Panc1 (cell line): ENCODE measurements around a stretch of chr5.

- RRBS, 2 experiments, result no CpG with 5 or more reads among the region's 1 CpG
These were observed 25.0 kb upstream of the RICTOR start for GRCh38 chr5:39099326-39099537.

DNA sequence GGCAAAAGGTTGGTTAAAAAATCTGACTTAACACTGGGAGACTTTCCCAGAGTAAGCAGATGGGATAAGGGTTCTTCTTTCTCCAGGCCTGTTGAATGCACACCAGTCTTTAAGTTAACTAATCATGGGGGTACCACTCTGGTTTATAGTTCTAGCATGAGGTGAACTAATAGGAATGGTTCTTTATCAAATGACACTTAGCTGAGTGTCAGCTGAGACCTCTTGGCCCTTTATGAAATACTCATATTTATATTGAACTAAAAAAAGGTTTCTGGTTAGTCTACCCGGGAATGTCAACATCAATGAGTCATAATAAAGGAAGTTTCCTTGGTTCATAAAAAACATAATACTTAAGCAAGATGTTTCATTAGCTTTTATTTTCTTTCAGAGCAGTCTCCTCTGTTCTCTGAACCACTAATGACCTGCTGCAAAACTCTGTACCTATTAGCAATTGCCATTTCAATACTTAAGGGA lies 13.8 kb downstream of the DAB2 start:
- RRBS, 2 experiments, result no CpG with 5 or more reads among the region's 1 CpG

DNA sequence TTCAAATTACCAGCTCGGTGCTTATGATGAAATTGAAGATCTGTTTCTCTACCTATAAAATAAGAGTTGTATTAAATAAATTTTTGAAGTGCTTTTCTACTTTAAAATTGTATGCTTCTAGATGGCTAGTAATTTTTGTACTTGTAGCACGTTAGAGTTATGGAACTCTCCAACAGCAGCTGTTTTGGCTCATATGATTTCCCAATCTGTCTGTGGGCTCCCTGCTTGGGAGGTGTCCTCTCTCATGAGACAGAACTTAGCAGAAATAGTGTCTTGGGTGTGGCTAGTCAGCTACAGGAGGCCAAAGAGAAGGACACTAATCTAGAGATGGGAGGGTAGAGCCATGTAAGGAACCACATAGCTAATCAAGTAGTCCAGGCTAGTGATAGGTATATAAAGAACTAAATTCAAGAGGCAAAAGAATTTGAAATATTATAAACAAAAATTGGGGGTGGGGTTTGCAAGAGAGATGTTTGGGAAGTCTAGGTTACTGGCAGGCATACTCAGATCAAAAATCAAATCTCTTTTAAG lies 78.4 kb upstream of the DAB2 start:
- RRBS, 2 experiments, result no CpG with 5 or more reads among the region's 2 CpGs

GRCh38 chr5:39520201-39520690 lies 95.5 kb upstream of the DAB2 start:
- RRBS, 2 experiments, result no CpG with 5 or more reads among the region's 3 CpGs

DNA sequence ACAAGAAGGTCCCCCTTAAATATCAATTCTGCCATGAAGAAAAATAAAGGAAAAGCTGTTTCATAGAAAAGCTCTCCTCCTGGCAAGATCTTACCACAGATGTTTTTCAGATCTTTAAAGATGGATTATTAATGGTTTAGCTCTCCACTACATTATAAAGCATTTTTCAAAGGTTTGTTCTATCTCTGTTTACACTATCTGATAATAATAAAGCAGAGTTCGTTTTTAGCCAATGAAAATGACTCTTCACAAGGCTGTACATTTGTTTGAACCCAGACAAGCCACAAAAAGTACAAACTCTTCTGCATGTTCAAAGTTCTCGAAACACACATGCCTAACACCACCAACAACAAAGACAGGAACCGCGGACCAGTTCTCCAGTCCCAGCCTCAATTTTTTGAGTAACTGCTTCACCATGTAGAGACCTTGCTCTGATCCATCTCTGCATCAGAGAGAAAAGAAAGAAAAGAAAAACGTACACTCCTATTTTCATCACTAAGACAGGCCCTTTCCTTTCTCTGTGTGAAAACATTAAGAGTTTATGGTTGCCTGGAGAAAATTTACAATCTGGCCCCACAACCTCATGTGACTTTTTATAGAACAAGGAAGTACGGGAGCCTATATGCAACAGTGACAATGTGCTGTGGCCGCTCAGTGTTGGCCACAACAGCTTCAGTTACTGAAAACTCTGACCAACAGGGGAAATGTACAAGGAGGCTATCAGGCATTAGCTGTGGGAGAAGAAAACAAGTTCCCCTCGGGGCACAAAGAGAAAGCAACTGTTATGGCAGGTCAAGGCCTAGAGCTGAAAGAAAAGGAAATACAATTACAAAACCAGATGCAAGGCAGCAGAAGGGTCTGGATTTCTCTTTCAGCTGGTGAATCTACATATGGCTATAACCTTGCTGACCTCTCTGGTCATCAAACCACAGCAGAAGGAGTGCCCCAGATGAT lies 273.0 kb upstream of the PTGER4 start:
- RRBS, 2 experiments, result no CpG with 5 or more reads among the region's 8 CpGs

GRCh38 chr5:40566190-40566596 lies 113.5 kb upstream of the PTGER4 start:
- RRBS, 2 experiments, result no CpG with 5 or more reads among the region's 7 CpGs

DNA sequence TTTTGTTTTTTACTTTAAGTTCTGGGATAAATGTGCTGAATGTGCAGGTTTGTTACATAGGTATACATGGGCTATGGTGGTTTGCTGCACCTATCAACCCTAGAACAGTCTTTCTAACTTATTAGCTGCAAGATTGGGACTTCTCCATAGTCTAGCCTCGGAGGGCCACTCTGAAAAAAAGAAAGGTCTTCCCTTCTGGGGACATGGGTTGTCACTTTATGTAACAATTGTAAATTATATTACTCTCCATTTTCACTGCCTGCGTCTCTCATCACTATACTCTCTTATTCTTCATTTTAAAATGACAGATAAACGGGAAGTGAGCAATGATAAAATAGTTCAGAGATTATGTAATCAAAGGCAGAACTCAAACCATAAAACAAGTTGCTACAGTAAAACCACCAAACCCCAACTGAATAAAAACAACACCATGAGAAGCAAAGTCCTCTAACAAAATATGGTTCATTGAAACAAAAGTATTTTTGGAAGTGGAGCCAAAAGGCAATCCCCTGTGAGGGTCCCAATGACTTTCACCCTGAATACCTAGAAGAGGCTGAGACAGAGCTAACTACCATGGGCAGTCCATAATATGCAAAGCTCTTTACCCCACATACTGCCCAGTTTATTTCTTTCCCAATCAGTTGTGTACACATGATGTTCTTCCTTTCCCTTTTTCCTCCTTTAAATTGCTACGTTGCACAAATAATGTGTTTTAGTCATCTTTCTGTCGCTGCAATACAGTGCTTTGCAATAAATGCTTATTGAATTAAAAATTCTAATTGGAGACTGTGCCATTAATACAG lies 64.1 kb upstream of the PTGER4 start:
- RRBS, 2 experiments, result no CpG with 5 or more reads among the region's 5 CpGs

- RRBS, 2 experiments, result no CpG with 5 or more reads among the region's 5 CpGs
These were observed 4.0 kb upstream of the PTGER4 start for GRCh38 chr5:40675758-40676170.

- RRBS, 2 experiments, result no CpG with 5 or more reads among the region's 6 CpGs
These were observed 3.0 kb downstream of the PTGER4 start for GRCh38 chr5:40682708-40683077.

GRCh38 chr5:41793946-41795183 lies 75.9 kb downstream of the OXCT1 start:
- RRBS, 2 experiments, result no CpG with 5 or more reads among the region's 9 CpGs

DNA sequence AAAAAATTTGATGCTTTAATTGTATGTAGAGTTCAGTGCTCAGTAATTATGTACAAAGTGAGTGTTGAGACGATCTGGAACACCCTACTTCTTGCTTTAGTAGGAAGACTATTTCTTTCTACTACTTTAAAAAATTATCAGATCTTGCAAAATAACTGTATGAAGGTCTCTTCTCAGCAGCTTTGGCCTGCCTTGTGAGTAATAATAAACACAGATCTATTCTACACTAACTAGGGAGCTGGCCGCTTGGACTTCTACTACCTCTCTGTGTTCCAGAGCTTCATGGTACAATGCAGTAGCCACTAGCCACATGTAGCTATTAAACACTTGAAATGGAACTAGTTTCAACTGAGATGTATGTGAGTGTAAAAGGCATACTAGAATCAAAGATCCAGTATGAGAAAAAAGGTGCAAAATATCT lies 131.1 kb downstream of the GHR start:
- RRBS, 2 experiments, result no CpG with 5 or more reads among the region's 2 CpGs

GRCh38 chr5:42586508-42587022 lies 163.3 kb downstream of the GHR start:
- RRBS, 2 experiments, result no CpG with 5 or more reads among the region's 4 CpGs

- RRBS, 2 experiments, result no CpG with 5 or more reads among the region's 5 CpGs
These were observed 164.4 kb downstream of the GHR start for GRCh38 chr5:42587597-42588070.

GRCh38 chr5:42646245-42646838 lies 110.3 kb upstream of the CCDC152 start:
- RRBS, 2 experiments, result no CpG with 5 or more reads among the region's 2 CpGs

DNA sequence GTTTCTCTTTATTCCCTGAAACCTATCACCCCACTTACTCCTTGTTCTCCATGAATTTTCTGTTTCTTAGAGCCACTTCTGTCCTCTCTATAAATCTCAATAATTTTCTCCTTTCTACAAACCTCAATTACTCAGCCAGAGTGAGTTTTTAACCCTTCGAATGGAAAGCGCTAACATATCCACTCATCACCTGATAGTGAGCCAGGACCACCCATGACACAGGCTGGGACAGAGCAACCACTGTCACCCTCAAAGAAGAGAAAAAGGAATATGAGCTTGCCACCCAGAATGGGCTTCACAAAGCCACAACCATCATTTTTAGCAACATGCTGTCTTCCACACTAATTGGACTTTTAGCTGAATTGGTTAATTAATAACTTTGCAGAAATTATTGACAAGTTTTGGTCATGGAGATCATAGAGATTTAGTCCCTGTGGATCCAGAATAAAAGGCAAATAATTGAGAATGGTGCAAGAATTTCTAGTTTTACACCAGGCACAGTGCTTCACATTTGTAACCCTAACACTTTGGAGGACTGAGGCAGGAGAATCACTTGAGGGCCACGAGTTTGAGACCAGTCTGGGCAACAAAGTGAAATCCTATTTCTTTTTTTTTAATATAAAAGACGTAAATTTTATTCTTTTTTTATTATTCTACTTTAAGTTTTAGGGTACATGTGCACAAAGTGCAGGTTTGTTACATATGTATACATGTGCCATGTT lies 32.1 kb upstream of the SELENOP start:
- RRBS, 2 experiments, result no CpG with 5 or more reads among the region's 4 CpGs

DNA sequence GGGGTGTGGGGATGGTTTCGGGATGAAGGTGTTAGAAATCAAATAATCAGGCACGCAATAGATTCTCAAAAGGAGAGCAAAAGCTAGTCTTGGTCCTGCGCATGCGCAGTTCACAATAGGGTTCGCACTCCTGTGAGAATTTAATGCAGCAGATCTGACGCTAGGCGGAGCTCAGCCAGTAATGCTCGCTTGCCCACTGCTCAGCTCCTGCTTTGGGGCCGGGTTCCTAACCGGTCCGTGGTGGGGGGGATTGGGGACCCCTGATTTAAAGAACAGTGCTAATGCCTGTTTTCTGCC lies 97.2 kb upstream of the SELENOP start:
- RRBS, 2 experiments, result no CpG with 5 or more reads among the region's 11 CpGs

DNA sequence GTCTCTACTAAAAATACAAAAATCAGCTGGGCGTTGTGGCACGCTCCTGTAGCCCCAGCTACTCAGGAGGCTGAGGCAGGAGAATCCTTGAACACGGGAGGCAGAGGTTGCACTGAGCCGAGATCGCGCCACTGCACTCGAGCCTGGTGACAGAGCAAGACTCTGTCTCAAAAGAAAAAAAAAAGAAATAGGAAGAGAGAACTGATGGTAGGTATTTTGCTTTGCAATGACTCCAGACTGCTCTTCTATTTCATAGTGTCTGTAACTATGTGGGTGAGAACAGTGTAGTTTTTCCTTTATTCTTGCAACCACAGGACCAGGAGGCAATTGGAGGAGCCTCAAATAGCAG lies 49.8 kb downstream of the ANXA2R start:
- RRBS, 2 experiments, result no CpG with 5 or more reads among the region's 7 CpGs

DNA sequence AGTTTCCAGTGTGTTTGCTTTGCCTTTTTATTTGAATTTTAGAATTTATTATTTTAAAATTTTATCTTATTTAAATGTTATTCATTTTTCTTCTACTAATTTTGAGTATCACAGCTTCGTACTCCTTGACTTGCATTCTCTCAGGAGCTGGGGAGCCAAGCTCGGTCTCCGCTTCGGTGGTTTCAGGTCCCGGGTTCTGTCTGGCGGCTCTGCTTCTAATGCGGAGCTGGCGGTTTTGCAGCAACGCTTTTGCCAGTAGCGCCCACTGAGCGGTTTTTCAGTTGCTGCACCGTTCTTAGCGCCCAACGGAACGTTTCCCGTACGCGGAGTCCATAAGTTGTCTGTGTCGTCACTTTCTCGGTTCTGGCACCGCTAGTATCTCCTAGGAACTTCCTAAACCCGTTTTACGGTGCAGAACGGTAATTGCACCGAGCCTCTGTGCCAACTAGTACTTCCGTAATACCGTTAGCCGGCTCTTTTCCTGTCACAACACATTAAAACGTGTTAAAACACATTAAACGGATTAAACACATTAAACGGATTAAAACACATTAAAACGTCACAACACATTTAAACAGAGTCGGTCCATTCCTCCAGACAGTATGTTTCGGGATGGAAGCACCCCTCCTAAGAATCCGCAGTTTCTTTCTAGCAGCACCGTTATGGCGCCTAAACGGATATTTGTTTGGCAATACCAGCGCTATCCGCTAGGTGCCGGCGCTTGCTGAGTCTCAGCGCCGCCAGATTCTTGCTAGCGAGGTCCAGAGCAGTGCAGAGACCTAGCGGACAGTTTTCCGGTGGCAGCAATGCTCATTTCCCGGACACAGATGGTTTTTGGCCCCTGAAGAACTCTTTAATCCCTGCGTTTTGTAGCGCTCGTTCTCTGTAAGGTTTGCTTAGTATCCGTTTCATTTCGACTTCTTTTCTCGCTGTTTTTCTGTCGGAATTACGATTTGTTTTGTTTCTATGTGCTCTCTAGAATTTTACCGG lies 45.5 kb downstream of the ANXA2R start:
- RRBS, 2 experiments, result 97% methylated on average over 2 to 3 of the region's 57 CpGs

DNA sequence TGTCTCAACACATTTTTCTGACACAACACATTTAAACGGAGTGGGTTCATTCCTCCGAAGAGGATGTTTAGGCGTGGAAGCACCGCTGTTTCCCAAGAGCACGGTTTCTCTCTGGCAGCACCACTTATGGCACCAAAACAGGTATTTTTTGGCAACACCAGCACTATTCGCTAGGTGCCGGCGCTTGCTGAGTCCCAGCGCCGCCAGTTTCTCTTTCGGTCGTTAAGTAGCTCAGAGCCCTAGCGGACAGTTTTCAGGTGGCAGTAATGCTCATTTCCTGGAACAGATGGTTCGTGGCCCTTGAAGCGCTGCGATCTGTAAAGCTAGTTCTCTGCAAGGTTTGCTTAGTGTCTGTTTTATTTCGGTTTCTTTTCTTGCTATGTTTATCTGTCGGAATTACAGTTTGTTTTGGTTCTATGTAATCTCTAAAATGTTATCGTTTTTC lies 20.1 kb downstream of the ANXA2R start:
- RRBS, 2 experiments, result no CpG with 5 or more reads among the region's 19 CpGs

DNA sequence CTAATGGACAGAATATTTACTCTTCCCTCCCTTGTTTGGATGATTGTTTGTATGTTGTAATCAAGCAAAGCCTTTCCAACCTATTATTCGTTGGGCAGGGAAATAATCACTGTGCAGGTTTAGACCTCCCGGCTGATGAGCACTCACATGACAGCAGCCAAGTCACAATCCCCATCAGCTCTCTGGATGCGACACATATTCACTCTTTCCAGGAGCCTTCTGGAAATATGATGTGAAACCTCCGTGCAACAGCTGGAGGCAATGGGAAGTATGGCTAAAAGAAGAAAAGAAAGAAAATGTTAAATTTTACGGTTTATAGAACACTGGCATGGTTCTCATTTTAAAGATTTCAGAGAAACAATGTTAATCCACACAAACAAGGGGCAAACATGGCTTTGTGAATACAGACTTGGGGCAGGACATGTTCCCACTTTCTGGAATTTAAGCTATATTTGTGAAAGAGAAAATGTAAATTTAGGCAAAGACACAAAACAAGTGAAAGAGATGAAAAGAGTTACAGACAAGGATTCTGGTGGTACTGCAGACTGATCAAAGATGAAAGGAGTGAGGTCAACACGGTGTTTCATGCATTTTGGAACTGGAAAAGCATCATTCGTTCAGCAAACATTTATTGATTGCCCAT lies 23.9 kb downstream of the CCL28 start:
- RRBS, 2 experiments, result no CpG with 5 or more reads among the region's 7 CpGs